M059J (cell line): ENCODE data around the gene TP53BP2.

- RAMPAGE, long total RNA = no peak
Observed at GRCh38 chr1:223250229-223250825, 107.3 kb upstream of the TLR5 start.

DNA sequence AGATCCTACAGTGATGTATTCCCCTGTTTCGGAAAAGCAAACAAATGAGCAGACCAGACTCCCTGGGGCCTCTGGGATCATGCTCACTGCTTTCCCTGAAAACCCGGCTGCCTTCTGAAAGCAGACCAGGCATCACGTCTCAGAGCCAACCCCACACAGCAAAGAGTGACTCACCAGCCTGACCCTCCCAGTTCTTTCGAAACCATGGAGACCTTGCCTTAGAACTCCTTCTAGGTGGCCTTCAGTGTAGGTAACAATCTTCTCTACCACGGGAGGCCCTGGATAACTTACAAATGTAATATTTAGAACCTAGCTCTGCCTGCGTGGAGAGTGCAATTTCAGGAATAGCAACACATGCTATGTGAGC, 105.3 kb downstream of the SUSD4 start:
- RAMPAGE, long total RNA = no peak

DNA sequence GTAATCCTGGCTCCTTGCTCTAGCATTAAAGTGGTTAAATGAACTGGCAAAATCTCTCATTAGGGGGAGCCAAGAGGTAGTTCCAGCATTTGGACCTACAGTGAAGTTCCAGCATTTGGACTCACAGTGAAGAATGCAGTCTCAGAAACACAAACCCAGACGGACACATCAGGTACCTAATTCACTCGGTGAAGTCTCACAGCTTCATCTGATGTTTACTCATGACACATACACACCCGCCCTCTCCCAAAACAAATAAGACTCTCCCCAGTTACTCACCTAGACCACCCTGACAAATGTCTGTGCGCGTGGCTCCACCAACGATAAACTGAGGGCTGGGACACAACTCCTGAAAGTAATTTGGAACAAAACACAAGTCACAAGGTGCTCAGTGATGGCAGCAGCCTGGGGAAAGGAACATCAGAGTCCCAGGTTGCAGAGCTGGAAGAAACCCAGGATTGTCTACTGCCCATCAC, 11.4 kb downstream of the CAPN8 start:
- RAMPAGE, long total RNA = no peak

DNA sequence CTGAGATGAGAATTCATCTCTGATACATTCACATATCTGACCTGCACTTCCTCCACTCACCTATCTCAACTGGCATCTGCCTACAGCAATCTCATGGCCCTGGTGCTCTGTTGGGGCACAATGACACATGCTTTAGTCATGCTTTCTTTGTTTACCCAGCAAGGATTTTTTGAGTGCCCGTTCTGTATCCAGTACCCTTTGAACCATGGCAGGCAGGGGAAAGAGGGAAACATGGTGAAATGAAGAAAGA, 10.3 kb downstream of the CAPN8 start:
- RAMPAGE, long total RNA = no peak

- RAMPAGE, long total RNA = no peak
Observed at GRCh38 chr1:223713909-223714247, 1.5 kb downstream of the CAPN2 start.

DNA sequence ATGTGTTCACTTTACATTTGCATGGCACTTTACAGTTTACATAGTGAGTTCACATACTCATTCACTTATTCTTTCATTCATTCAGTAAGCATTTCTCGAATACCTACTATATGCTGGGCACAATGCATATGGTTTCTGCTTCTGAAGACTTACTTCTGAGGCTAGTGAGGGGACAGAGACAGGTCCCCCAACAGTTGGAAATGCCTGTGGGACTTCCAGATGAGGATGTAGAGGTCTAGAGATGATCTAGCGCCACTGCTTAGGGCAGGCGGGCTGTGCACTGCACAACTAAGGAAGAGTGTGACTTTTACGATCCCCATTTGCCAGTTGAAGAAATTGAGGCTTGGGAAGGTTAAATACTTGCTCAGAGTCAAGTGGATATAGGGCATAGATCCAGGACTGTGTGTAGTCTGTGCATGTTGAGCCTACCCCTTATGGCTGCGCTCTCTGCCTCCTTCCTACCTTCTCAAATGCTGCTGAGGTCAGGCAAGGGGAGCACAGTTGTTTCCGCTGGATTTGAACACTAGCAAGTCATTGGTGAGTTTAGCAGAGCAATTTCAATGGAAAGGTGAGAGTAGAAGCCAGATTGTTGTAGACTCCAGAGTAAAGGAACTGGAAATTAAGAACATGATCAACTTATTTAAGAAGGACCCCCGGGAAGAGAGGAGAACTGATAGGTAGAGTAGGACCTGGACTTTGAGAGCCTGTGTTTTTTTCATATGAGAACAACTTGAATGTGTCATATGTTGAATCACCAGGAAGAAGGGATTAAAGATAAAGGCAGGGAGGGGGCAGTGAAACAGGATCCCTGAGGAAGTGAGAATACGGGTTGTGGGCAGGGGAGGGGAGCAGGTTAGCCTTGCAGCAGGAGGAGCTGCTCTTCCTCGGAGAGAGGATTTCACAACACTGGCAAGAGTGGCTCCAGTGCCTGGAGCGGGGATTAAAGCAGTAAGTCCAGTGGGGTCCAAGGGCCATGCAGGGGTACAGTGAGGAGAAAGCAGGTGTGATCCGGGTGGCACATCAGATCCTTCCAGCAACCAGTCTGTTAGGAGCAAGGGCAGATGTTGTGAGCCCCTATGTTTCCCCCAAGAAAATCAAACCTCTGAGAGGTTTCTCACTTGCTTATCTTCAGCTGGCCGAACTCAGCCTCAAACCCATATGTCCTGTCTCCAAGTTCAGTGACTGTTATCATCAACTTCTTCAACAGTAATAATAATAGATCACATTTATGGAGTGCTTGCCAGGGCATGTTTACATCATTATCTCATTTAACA, 2.8 kb downstream of the CAPN2 start:
- RAMPAGE, long total RNA = no peak

DNA sequence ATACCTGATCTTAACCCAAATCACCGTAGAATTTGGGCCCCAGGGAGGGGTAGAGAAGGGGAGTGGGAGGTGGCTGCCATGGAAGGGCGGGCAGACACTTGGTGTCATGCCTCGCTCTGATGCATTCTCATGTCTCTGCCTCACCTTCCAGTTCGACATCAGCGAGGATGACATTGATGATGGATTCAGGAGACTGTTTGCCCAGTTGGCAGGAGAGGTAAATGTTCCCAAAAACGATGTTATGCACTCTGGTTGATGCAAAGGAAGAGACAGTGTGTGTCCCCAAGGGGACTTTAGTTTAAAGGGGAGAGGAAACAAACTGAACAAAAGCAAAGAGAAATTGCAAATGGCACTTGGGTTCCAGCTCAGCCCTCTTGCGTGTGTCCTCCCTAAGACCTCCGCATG, 49.7 kb downstream of the CAPN2 start:
- RAMPAGE, long total RNA = no peak

GRCh38 chr1:223771449-223772782, 59.6 kb downstream of the CAPN2 start:
- RAMPAGE, long total RNA = no peak

GRCh38 chr1:223778221-223779187, 66.2 kb downstream of the CAPN2 start:
- RAMPAGE, long total RNA = no peak

GRCh38 chr1:223799621-223800334, 46.0 kb downstream of the TP53BP2 start:
- RAMPAGE, long total RNA = no peak

GRCh38 chr1:223804067-223804606, 41.6 kb downstream of the TP53BP2 start:
- RAMPAGE, long total RNA = no peak

- RAMPAGE, long total RNA = no peak
Observed at GRCh38 chr1:223832458-223832922, 13.3 kb downstream of the TP53BP2 start.

DNA sequence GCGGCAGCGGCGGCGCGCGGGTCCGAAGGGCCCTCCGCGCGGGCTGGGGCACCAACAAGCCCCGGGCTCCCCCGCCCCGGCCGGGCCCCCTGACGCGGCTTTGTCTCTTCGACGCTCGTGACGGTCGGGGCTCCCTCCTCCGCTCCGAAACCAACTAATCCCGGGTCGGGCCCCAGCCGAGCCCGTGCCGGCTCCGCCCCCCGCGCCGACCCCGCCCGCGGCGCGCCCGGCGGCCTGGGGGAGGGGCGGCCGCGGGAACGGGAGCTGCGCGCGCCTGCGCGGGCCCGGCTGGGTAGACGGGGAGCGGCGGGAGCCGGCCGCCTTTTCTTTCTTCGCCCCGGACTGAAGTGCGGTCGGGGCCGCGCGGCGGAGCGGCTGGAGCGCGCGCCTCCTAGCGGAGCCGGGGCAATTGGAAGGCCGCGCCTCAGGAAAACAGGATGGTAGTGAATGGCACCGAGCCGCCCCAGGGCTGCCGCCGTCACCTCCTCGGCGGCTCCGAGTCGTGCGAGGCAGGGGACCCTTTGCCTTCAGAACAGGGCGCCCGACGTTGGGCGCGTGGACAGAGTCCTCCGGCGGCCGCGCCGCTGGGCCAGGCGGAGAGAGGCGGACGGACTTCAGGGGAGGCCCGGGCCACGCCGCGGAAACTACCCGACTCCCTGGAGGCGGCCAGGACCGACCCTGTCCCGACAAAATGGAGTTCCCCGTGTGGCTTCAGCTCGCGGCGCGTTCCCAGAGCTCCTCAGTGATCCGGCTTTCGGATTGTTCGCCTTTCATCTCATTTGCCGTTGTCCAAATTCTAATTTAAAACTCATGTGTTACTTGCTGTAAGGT, at the start of gene TP53BP2:
Gene TP53BP2 (minus strand): TSS at position 152 of the 831 bp plus-strand sequence.
- RAMPAGE, long total RNA = no peak

- RAMPAGE, long total RNA = no peak
Observed at GRCh38 chr1:223998329-223999086, 115.4 kb upstream of the FBXO28 start.

DNA sequence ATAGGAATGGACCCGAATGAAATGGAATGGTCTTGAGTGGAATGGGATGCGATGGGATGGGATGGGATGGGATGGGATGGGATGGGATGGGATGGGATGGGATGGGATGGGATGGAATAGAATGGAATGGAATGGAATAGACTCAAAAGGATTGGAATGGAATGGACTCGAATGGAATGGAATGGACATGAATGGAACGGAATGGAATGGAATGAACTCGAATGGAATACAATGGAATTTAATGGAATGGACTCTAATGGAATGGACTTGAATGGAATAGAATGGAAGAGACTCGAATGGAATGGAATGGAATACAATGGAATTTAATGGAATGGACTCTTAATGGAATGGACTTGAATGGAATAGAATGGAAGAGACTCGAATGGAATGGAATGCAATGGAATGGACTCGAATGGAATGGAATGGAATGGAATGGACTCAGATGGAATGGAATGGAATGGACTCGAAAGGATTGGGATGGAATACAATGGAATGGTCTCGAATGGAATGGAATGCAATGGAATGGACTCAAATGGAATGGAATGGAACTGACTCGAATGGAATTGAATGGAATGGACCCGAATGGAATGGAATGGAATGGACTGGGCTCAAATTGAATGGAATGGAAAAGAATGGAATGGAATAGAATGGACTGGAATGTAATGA, 98.8 kb upstream of the FBXO28 start:
- RAMPAGE, long total RNA = no peak

DNA sequence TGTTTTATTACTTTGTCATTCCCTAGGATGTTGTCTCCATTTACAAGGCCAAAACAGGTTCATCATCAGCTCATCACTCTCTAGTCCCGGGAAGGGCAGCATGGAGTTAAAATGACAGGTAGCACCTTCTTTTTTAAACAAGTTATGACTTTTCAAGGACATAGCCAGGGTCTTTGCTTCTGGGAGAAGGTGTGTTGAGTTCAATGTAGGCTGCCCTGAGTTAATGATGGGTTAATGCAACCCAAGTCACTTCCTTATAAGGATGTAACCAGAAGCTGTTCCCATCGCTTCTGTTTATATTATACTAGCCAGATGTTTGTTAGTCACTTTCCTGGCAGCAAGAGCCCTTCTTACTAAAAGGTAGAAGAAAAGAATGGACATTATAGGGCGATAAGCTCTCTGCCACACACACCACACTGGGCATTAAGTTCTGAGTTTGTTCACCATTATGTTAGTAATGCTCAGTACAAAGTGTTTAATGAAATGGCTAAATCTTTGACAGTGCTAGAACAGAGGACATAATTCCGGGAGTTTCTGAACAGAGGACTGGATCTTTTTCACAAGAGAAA, 40.8 kb downstream of the DEGS1 start:
- RAMPAGE, long total RNA = no peak

DNA sequence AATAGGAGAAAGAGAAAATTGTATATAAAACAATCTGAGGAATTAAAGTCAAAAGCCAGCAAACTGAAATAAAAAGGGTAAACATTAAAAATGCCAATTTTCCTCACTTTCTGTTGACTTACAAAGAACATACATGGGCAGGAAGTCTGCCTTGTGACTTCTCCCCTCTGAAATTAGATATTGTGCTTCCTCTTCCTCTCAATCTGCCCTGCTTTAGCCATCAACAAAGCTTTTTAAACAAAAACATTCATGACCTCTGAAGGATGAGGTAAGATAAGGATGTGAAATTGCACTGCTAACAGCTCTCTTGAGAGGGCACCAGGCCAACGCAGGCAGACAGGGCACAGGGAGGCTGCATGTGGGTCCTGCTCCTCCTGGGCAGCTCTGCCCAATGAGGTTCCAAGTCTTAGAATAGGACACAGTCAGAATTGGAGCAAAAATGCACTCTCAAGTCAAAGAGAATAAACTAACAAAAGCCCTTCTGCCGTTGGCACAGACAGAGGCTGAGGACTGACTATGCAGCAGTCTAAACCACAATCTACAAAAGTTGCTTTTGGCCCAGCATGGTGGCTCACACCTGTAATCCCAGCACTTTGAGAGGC, 62.2 kb downstream of the DEGS1 start:
- RAMPAGE, long total RNA = no peak

DNA sequence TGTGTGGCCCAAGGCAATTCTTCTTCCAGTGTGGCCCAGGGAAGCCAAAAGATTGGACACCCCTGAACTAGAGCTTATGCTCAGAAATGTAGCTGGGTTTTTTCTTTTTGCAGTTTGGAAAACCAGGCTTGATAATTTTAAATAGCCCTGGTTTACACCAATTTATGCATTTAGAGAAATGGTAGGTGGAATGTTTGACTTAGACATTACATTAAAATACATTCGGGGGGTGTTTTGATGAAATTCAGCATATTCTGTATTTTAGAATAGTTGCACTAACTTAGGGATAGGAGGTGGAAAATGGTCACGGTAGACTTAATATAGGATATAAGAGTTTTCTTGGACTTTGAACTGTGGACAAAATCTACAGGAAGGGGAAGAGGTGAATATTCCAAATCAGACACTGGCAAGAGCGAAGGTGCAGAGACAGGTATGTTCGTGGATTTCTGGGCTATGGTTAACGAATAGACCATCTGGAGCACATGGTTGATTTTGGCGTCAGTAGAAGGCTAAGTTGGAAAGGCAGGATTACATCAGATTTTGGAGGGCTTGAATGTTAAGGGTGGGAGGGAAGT, 2.0 kb downstream of the CNIH4 start:
- RAMPAGE, long total RNA = no peak

GRCh38 chr1:224387161-224387871, 30.6 kb downstream of the CNIH4 start:
- RAMPAGE, long total RNA = no peak

GRCh38 chr1:225391975-225392345, 35.9 kb downstream of the LBR start:
- RAMPAGE, long total RNA = no peak